ENCODE measurements around a stretch of chr1.

- RRBS = no CpG with 5 or more reads among the region's 12 CpGs
Measured at GRCh38 chr1:2389943-2390653, 1.3 kb downstream of the MORN1 start.

DNA sequence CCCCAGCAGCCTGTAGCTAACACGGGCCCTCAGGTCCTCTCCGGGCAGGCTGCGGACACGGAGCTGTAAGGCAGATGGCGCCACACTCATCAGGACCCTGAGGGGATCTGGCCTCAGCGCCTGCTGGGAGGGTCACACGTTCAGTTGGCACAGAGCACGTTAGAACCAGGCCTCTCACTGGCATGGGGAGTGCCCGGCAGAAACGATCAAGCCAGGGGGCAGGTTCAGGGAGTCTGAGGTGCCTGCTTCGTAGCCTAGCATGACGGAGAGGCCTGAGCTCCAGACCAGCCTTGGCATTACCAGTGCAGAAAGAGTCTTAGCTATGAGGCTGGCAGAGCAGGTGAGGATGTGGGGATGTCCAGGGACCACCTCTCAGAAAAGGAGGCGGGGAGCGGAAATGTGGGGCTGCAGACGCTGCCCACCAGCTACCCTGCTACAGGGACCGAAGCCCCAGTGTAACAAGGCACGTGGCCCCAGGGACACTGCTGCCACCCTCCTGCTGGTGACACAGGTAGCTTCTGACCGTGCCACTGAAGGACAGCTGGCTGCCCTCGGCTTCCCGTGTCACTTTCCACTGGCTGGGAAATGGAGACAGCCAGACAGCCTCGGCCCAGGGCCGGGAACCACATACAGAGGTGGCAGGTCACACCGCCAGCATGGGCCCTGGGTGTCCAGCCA, 5.4 kb downstream of the PEX10 start:
- RRBS = no CpG with 5 or more reads among the region's 23 CpGs

GRCh38 chr1:2408833-2409396, 3.4 kb downstream of the PEX10 start:
- RRBS = no CpG with 5 or more reads among the region's 17 CpGs

DNA sequence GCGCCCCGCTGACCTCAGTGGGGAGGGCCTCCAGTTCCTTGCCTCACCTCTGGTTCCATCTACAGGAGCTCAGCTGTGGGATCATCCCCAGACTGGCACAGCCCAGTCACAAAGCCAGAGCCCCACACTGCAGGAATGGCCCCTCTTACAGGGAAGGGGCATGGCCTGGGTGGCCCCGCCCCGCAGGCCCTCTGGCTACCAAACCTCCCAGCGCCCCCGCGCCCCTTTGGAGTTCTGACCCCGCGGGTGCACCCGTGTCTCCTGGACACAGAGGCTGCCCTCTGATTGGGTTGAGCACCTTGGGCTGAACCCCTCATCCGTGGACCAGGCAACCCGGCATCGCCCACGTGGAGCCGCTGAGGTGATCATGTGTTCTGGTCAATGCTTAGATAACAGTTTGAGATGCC, 1.4 kb upstream of the PEX10 start:
- RRBS = no CpG with 5 or more reads among the region's 15 CpGs

GRCh38 chr1:2415355-2416211, 3.2 kb upstream of the PEX10 start:
- RRBS = 71% methylated on average over 10 of the region's 32 CpGs

- RRBS = 87% methylated on average over 7 of the region's 10 CpGs
Measured at GRCh38 chr1:2427511-2427836, 15.1 kb upstream of the PEX10 start.

- RRBS = no CpG with 5 or more reads among the region's 12 CpGs
Measured at GRCh38 chr1:2534564-2535187, 4.6 kb upstream of the HES5 start.

- RRBS = 67% methylated on average over 3 of the region's 32 CpGs
Measured at GRCh38 chr1:2553819-2554512, 2.2 kb upstream of the TNFRSF14 start.

GRCh38 chr1:2556732-2557400, 695 bp downstream of the TNFRSF14 start:
- RRBS = 34% methylated on average over 4 of the region's 20 CpGs

DNA sequence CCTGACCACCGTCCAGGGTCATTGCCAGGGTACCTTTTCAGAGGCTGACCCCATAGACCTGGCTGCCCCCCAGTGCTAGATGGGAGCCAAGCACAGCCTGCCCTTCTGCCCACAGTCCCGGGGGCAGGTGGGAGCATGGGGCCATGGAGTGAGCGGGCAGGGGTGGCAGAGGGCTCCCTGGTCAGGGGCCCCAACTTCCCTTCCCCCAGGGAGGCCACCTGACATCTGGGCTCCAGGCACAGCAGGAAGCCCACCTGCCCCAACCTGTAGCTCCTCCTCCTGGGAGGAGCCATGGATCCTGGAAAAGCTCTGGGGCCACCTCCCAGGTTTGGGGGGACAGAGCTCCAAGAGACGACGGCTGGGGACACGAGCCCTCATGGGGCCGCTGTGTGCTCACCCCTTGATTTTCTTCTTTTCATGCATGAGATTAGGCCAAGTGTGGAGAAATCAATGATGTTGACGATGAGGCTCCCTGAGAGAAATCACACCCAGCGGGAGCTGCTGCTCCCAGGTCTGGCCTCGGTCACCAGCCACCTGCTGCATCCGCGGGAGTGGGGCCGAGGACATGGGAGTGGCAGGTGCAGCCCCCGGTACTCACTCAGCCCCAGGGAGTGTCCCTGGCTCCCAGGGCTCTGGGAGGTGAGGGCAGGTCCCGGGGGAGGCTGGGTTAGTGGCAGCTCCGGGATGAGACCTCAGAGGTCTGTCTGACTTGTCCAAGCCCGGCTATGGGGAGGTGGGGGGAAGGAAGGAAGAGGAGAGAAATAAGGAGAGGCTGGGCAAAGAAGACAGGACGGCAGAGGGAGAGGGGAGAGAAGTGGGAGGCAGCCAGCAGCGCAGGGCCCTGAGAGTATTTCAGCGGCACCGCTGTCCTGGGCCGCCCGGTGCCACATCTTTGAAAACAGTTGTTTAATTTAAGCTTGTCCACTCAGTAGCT, 8.7 kb downstream of the TNFRSF14 start:
- RRBS = 73% methylated on average over 1 of the region's 23 CpGs

- RRBS = no CpG with 5 or more reads among the region's 2 CpGs
Measured at GRCh38 chr1:2584589-2585035, 2.0 kb upstream of the PRXL2B start.

- RRBS = 2% methylated on average over 14 of the region's 33 CpGs
Measured at GRCh38 chr1:2642320-2642858, 9.6 kb upstream of the MMEL1 start.

DNA sequence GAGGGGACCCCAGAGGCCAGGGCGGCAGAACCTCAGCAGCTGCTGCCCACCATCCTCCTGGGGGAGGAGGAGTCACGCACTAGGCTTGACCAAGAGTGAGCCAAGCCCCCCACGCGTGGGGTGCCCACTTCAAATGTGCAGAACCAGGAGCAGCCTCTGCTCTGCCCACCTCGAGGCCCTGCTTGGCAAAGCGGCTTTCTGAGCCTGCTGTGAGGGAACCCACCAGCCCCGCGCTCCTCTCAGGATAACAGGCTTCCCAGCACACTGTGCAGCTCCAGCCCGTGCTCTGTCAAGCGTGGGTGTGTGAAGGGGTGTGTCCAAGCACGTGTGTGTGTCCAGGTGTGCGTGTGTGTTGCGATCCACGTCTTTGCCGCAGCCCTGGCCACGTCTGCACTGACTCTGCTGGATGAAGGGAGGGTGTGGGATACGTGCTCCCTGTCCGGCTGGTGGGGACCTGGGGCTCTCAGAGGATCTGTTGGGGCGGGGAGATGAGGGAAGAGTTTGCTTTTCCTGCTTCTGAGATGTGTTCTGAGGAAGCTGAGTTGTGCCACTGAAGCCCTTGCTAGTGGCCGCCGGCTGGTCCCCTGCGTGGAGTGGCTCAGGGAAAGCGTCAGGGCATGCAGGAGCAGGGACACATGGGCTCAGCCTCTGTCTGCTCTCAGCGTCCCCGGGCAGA, 7.0 kb downstream of the PRDM16 start:
- RRBS = 60% methylated on average over 4 of the region's 25 CpGs

DNA sequence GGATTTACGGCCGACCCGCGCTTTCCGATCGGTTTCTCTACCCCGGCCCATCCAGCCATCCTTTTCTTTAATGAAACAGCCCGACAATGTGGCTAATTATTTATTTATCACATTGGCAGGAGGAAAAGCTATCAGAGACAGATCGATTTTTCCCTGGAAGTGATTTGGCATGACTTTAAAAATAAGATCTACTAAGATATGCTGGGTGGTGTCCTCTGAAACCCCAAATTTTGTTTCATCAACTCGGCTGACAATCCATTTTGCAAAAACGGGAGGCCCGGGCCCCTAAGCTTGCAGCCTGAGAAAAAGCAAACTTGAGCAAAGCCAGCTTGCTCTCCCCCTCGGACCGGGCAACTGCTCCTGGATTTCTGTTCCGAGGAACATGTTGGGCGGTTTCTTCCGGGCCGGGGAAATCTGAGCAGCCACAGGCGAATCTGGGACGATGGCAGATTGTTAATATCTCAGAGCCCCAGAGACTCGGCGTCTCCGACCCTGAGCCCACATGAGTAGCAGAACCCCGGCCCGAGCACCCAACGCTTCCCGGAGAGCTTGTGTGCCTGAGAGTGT, 11.4 kb downstream of the PRDM16 start:
- RRBS = 49% methylated on average over 17 of the region's 27 CpGs

- RRBS = 59% methylated on average over 11 of the region's 24 CpGs
Measured at GRCh38 chr1:3089294-3089962, 20.4 kb downstream of the PRDM16 start.

GRCh38 chr1:3249645-3250512, 180.9 kb downstream of the PRDM16 start:
- RRBS = no CpG with 5 or more reads among the region's 31 CpGs

DNA sequence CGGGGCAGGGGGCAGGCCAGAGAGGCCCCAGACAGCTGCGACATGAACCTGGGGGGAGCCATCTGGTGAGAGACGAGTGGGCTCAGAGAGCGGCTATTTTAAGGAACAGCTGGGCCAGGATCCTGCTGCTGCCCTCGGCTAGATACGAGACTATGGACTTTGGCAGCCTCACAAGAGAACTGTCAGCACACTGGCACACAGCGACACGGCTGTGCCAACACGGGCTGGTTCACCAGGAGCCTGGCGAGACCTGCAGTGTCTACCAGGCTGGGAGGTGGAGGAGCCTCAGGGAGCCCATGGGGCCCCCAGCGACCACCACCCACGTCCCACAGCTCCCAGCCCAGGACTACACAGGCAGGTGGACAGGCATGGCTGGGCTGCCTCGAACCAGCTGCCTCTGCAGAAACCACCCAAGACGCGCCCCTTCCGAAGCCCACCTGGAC, 75.0 kb downstream of the ARHGEF16 start:
- RRBS = no CpG with 5 or more reads among the region's 16 CpGs

DNA sequence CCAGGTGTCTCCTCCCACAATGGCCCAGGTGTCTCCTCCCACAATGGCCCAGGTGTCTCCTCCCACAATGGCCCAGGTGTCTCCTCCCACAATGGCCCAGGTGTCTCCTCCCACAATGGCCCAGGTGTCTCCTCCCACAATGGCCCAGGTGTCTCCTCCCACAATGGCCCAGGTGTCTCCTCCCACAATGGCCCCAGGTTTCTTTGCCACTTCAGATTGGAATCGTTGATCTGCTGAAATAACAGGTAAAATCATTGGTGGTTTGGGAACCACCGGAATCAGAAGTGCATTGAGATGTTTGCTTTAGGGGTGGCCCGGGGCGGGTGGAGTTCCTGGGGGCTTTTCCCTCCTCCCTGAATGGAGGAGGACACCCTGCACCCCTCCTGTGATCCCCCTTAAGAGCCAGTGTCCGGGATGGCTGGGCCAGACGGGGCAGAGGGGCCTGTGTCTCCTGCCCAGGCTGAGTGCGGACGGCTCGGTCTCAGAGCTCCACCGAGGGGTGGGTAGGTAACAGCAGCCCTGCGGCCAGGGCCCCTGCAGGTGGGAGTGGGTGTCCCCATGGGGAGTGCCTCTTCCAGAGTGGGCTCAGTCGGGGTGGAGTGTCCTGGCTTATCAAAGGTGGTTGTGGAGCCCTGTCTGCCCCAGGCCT, 23.0 kb downstream of the TP73 start:
- RRBS = 49% methylated on average over 4 of the region's 12 CpGs

DNA sequence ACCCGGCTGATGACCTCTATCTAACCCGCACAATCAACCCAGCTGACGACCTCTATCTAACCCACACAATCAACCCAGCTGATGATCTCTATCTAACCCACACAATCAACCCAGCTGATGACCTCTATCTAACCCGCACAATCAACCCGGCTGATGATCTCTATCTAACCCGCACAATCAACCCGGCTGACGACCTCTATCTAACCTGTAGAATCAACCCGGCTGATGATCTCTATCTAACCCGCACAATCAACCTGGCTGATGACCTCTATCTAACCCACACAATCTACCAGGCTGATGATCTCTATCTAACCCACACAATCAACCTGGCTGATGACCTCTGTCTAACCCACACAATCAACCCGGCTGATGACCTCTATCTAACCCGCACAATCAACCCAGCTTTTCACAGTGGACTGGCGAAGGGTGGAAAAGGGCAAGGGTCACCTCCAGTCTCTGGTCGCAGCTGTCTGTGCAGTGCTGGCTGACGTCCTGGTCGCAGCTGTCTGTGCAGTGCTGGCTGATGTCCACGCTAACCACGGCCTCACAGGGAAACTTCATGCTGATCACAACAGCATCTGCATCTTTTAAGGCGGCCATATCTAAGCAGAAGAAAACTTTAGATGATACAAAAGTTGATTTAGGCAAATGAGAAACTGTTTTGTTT, 12.3 kb upstream of the CCDC27 start:
- RRBS = no CpG with 5 or more reads among the region's 19 CpGs

- RRBS = 23% methylated on average over 4 of the region's 16 CpGs
Measured at GRCh38 chr1:3771346-3771940, 1.1 kb upstream of the SMIM1 start.

All from foreskin fibroblast (primary cell).